Urinary bladder (tissue), 3 donors: ENCODE measurements around a stretch of chr17.

DNA sequence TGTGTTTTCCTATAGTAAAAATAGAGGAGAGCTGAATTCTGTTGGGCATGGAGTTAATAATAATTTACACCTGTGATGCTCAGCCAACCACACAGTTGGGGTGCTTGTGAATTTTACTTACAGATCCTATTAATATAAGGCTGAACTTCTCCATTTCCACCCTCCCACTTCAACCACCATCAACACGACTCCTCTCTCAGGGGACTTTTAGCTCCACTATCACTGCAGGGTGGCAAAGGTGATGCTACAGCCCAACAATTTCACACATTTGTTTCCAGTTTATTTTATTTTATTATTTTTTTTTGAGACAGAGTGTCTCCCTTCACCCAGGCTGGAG lies 58.1 kb downstream of the GNA13 start:
- PRO-cap = no peak
- RAMPAGE, long total RNA = no peak

DNA sequence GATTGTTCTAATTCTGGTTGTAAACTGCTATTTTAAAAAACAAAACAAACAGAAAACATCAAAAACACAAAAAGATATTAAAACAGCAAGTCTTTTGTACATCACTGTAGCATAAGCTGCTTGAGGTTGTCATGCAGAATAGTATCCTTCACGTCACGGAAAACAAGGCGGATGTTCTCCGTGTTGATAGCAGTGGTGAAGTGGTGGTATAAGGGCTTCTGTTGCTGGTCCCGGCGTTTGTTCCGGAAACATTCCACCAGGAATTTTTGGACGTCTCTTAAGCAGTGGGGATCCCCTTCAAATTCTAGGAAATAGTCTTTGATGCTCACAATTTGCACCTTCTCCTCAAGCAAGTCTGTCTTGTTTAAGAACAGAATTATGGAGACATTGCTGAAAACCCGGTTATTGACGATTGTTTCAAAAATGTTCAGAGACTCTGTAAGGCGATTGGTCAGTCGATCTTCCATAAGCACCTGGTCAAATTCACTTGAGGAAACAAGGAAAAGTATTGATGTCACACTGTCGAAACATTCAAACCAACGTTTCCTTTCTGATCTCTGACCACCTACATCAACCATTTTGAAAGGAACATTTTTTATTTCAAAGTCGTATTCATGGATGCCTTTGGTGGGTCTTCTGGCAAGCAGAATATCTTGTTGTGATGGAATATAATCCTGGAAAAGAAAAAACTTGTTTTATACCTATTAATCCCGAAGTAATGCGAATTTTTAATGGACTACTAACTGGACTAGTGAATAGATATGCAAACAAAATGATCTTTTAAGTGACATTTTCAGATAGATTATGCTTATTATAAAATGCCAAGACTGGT lies 42.2 kb downstream of the GNA13 start:
- PRO-cap = no peak
- RAMPAGE, long total RNA = no peak

- PRO-cap = no peak
- RAMPAGE, long total RNA = no peak
Measured at GRCh38 chr17:65035119-65035572, 21.4 kb downstream of the GNA13 start.

DNA sequence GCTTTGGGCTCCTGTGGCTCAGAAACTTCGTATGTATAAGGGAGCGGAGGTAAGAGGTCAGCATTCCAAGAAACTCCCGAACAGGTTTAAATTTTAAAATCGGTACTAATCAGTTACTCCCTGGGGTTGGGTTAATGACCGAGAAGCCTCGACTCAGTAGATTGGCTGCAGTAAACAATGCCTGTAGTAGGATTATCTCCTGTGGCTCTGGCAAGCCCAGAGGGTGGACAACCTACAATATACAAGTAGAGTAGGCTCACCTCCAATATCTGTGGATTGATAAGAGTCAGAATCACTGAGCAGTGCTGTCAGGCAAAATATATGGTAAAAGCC lies 1.6 kb upstream of the GNA13 start:
- PRO-cap = no peak
- RAMPAGE, long total RNA = no peak

DNA sequence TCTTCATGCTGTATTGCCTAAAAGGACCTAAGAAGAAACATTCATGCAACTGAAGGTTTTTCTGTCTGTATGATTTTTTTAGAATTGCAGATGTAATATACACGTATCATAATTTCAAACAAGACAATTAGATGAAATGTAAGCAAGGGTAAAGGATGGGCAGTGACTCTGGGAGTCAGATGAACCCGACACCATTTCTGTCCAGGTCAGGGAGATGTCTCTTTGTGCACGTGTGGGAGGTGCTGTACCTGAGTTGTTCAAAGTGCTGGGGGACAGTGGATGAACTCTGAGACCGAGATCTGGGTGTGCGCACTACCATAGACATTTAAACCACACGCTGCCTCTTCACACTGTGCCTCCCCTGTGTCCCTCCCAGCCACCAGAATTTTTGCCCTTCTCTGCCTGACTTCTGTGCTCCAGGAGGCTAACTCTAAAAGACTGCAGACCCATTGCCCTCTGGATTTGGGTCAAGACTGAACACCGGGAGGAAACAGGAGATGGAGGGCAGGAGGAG lies 5.9 kb upstream of the RGS9 start:
- PRO-cap = no peak
- RAMPAGE, long total RNA = no peak

GRCh38 chr17:66296272-66296642 lies 6.2 kb upstream of the PRKCA start:
- PRO-cap = no peak
- RAMPAGE, long total RNA = no peak

DNA sequence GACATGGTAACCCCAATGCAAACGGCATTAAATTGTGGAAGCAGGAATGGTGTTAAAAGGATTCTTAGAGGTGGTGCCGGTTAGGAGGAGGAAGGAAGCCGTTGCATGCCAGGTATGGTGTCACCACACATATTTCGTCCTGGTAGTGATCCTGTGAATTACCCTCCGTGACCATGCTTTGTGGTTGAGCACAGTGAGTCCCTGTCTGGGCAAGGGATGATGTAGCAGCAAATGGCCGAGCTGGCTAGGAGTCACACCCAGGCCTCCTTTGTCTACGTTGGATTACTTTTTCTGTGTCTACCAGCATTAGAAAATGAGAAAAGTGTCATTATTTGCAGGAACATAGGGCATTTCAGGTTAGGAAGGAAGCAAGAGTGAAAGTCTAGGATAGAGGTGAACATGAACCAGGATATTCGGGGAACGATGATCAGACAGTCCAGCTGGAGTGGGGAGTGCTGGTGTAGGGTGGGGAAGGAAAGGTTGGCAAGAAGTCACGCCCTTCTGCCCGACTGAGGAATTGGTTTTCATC lies 123.4 kb downstream of the PRKCA start:
- PRO-cap = no peak
- RAMPAGE, long total RNA = no peak

DNA sequence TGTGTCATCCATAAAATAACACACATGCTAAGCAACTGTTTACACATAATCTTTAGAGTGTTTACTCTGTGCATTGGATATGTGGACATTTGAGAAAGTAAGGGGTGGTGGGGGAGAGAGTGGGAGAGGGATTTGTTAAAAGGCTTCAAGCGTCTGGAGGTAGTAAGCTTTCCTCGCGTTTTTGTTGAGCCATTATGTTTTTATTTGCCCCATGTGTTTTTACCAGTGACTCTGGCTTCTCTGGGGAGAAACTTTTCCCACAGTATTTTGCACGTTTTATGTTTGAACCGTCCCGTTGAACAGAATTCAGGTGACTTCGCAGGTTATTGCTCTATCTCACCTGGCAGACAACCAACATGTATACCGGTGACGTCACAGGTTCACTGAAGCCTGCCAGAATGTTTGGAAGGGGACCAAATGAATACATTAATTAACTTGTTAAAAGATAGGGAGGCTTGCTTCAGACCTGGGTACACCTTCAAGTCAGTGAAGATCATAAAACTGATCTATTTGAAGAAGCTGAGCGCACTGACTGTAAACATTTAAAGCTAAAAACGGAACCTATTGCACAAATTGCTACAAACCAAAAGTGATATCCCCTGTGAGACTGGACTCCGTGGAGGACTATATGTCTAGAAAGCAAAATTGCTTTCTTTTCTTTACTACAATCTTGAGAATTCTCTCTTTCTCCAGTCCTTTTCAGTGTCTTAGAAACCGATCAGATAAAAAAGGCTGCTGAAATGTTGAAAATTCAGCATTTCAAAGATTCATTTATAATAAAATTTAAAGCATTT lies 200.8 kb downstream of the PRKCA start:
- PRO-cap = no peak
- RAMPAGE, long total RNA = no peak

DNA sequence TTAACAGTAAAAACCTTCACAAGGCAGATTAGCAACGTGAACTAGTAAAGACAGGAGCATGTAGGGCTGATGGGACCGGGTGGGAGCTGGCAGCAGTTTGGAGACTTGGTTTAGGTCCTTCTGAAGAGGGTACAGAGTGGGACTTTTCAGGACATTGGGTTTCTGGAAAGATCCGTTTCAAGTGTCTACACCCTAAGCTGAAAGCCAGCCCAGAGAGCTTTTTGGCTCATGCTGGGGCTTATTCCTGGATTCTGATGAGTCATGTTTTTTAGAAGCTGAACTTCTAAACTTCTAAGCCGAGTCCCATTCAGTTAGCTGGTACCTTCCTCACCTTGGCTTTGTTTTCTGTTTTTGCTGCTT lies 205.1 kb downstream of the PRKCA start:
- PRO-cap = no peak
- RAMPAGE, long total RNA = no peak

DNA sequence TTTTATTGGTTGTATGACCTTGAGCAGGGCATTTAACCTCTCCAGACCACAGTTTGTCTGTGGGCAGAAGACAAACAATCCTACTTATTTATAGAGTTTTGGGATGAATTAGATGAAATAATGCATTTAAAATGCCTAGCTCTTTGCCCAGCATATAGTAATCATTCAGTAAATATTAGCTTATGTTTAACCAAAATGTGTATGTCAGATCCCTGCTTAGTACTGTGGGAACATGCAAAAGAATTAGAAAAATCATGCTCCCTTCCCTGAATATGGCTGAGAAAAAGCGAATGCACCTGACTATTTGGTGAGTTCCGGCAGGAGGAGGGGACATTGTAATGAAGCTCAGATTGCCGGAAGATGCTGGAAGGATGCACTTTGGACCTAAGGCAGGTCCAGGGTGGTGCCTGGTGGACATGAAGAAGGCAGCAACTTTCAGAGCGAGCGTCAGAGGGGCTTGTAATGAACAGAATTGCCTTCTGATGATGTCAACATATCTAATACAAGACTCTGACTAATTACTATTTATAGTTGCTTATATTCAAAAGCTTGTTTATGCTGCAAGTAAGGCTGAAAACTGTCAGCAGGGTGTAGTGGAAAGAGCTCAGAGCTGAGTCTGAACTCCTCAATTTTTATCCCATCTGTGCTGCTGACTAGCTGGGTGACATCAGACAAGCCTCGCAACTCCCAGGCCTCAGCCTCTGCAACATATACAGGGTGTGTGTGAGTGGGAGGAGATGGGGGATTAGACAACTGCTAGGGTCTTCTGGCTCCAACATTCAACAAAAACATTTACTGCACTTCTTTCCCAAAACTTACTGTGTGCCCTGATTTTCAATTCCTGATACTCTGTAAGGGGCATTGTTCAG lies 221.2 kb downstream of the PRKCA start:
- PRO-cap = bidirectional peak, plus-strand start at position 573 of the sequence, minus-strand start at position 278 of the sequence
- RAMPAGE, long total RNA = no peak

GRCh38 chr17:66548067-66548562 lies 245.7 kb downstream of the PRKCA start:
- PRO-cap = no peak
- RAMPAGE, long total RNA = no peak

GRCh38 chr17:66565780-66566715 lies 263.6 kb downstream of the PRKCA start:
- PRO-cap = no peak
- RAMPAGE, long total RNA = no peak

GRCh38 chr17:66567009-66568014 lies 264.9 kb downstream of the PRKCA start:
- PRO-cap = unidirectional peak, minus-strand start at chr17:66567318
- RAMPAGE, long total RNA = no peak

DNA sequence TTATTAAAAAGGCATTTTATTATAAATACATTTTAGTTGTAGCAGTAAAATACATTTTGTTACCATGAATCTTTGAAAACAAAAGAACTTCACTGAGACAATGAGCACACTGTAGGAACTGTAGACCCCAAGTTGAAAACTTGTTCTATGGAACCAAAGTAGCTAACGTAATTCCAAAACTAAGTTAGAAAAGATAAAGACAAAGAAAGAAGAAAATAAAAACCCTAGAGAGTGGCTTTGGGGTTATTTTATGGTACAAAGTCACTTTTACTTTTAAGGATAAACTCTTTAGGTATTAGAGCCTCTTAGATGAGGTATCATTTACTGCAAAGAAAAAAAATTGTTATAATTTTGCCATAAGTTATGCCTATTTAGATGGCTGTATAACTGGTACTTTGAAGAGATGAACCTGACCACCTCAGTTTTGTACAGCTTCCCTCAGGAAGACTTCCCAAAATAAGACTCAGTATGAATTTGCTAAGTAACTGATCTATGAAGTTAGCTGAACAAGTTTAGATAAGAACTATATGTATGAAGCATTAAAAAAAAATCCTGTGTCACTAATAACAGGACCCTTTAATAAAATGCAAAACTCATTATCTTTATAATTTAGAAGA lies 26.2 kb downstream of the CACNG1 start:
- PRO-cap = no peak
- RAMPAGE, long total RNA = no peak

- PRO-cap = no peak
- RAMPAGE, long total RNA = no peak
Measured at GRCh38 chr17:67354856-67355499, 11.4 kb downstream of the PSMD12 start.

- PRO-cap = no peak
- RAMPAGE, long total RNA = no peak
Measured at GRCh38 chr17:67421524-67422473, 44.7 kb downstream of the PITPNC1 start.

DNA sequence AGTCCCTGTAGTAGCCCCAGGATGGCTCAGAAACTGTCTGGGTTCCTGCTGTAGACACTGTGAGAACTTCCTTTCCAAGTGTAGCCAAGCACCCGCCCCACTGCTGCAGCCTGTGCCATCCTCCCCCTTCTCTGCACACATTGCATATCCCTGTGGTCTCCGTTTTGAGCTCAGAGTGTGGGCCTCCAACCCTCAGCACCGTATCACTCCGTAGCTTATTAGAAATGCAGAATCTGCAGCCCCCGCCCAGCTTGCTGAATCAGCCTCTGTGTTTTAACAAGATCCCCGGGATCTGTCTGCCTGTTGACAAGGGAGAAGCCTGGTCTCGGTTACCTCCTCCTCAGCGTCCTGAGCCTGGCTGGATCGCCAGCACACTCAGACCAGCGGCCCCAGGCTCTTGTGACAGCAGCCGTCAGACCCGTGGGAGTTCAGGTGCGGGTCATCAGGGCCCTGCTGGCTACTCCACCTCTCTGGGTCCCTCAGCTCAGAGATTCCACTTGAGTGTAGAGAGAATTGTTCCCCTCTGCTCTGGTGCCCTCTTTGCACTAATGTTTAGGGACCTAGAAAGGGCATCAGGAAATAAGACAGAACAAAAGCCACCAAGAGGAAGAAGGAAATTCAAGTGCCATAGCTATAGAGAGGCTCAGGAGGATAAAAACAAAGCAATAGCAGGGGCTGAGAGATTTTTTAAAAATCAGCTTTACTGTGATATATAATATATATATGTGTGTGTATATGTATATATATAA lies 92.3 kb downstream of the PITPNC1 start:
- PRO-cap = unidirectional peak, minus-strand start at position 298 of the sequence
- RAMPAGE, long total RNA = no peak

GRCh38 chr17:67568838-67569661 lies 148.7 kb upstream of the NOL11 start:
- PRO-cap = no peak
- RAMPAGE, long total RNA = no peak

DNA sequence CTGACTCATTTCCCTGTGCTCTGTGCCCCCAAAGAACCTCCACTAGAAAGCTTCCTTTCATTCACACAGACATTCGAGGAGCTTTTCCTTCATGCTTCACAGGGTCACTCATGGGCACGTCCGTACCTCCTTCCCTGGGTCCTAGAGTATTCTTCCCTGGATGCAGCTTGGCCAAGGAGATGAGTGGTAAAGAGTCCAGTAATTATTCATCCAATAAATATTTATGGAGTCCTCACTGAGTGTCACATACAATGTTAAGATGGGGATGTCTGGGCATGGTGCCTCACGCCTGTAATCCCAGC lies 83.8 kb upstream of the NOL11 start:
- PRO-cap = no peak
- RAMPAGE, long total RNA = no peak

DNA sequence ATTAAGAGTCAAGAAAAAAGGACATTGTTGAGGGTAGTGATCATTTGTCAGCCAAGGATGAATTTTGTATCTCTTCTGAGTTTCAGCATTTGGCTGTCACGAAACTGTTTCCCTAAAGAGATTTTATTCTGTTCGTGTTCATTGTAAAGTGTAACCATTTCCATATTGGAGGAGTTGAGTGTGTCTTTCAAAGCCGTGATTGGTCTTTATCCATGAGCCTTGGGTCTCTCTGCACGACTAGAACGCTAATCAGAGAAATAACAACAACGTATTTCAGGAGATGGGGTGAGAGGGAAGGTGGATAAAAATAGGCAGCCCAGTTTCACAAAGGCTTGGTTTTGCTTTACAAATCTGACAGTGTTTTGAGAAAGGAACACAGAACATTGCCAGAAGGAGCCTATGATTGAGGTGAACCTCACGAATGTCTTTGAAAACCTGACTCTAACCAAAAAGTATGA lies 38.2 kb upstream of the NOL11 start:
- PRO-cap = no peak
- RAMPAGE, long total RNA = no peak